Epithelial cell of esophagus (primary cell): ENCODE data around the gene RXFP3.

DNA sequence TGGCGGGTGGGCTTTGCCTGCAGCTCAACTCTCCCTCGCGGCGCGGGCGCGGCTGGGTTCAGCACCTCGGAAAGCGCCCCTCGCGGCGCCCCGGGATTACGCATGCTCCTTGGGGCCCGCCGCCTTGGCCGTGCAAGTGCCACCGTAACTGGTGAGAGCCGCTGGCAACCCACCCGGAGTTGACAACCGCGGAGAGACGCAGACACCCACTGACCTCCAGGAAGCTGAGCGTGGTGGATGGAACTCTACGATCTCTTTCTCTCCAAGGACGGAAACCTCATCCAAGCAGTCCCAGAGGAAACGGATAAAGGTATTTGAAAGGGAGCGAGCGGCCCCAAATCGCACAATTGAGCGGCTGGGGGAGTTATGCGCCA is at the start of gene RXFP3:
Gene RXFP3 (plus strand): TSS at position 359 of the 374 bp plus-strand sequence.
- RRBS = 1% methylated on average over 7 of the region's 32 CpGs

GRCh38 chr5:33996486-33997211 is 11.2 kb downstream of the AMACR start:
- RRBS = no CpG with 5 or more reads among the region's 5 CpGs

DNA sequence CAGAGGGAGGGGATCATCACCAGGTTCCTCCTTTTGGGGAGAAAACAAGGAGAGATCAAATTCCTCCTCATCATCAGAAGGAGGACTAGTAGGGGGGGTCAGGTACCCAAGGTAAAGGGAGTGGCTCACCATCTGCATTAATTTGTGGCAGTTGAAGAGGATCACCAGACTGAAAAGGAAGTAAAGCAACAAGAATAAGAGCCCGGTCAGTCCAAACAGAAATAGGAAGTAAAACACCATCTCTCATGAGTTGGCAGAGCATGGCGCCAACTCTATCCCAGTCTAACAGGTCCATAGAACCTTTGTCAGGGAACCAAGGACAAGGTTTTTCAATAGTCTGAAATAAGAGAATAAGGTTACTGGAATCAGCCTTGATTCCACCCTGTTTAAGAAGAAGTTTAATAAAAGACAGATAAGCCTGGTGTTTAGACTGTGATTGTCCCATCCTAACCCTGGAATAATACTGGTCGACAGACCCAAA is 189.0 kb upstream of the RAI14 start:
- RRBS = no CpG with 5 or more reads among the region's 3 CpGs

DNA sequence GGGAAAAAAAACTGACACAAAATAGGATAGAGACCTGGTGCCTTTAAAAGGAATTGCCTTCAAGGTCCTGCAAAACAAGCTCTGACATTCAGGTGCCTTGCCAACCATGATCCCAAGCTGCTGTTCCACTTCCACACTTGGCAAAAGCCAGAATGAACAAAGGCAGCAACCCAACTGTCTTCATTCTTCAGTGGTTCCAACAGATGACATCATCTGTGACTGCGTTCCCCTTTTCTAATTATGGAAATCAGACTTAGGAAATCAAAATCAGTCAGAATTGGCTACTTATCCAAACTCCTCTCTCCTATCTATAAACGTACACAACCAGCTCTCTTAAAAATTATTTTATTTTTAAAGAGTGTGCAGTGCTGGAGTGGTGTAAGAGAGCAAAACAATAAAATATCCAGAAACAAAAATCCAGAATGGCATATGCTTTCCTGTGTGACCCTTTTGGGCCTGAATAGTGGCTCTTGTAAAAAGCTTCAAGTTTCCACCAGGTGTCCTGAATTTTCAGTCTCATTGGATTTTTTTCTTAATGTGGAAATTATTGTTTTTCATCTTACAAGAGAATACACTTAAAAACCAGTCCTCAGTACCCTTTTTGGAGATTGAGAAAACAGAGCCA is 103.8 kb upstream of the RAI14 start:
- RRBS = no CpG with 5 or more reads among the region's 2 CpGs

- RRBS = no CpG with 5 or more reads among the region's 2 CpGs
Observed at GRCh38 chr5:34621600-34622198, 34.4 kb upstream of the RAI14 start.

DNA sequence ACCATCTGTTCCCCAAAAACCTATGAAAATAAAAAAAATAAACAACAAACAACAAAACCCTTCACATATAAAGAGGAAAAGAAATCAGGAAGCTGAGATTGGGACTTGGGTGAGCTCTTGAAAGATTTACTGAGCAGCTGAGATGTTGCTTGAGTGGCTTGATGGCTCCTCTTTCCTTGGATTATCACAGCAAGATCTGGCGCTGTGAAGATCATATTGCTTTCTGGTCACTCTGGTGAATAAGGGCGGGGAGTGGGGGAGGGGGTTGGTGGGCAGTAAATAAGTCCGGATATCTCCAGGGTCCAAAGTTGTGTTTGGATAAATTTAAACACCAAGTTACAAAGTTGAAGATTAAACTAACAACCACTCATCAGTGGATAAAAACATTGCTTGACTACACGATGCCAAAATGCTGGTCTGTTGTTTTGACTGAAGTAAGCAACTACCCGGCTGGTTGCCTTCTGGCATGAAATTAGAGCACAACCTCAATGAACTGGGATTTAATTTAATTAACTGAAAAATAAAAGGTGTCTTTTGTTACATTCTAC is 86.5 kb upstream of the AGXT2 start:
- RRBS = no CpG with 5 or more reads among the region's 5 CpGs

GRCh38 chr5:35188243-35188655 is 42.0 kb downstream of the PRLR start:
- RRBS = no CpG with 5 or more reads among the region's 7 CpGs

- RRBS = no CpG with 5 or more reads among the region's 2 CpGs
Observed at GRCh38 chr5:35642926-35643586, 25.4 kb downstream of the SPEF2 start.

DNA sequence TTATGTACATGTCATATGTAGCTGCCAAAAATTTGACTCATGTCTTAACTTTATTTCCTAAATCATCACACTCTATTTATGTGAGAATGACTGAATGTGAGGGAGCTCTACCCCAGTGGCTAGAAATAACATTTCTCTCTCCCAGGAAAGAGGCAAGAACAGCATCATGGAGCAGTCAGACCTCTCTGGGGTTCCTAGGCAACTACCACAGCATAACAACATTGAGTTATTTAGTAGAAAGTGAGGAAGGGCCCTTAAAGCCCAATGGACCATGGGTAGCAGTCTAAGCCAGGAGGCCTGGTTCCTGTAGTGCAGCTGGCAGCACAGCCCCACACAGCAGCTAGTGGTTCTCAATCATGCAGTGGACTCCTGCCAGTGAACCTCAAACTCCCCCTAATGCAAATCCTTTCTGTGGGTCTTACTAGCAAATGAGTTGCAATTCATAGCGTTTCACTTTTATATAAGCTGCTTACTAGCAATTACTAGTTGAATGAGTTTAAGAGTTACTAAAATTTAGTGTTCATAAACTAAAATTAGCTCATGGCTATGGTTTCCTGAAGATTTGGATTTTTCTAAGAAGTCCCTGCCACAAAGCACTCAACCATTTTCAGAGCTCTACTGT is 55.4 kb downstream of the SPEF2 start:
- RRBS = no CpG with 5 or more reads among the region's 1 CpG

DNA sequence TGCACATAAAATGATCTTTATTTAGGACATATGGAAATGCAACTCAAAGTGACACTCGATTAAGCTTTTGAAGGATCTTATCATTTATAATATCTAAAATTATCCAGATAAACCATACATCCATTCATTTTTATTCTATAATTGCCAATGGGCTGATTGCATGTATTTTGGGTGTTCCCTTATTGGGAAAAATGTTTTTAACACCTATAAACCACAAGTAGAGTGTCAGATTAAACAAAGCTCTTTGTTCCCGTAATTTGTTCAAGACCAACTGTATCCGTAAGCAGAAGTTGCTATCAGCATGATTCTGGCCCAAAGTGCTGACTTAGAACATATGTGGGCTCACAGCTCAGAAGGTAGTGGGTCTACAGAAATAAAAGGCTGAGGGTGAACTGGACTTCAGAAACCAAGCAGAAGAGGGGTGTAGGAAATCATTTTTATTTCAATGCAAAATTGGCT is 23.5 kb upstream of the IL7R start:
- RRBS = no CpG with 5 or more reads among the region's 3 CpGs

DNA sequence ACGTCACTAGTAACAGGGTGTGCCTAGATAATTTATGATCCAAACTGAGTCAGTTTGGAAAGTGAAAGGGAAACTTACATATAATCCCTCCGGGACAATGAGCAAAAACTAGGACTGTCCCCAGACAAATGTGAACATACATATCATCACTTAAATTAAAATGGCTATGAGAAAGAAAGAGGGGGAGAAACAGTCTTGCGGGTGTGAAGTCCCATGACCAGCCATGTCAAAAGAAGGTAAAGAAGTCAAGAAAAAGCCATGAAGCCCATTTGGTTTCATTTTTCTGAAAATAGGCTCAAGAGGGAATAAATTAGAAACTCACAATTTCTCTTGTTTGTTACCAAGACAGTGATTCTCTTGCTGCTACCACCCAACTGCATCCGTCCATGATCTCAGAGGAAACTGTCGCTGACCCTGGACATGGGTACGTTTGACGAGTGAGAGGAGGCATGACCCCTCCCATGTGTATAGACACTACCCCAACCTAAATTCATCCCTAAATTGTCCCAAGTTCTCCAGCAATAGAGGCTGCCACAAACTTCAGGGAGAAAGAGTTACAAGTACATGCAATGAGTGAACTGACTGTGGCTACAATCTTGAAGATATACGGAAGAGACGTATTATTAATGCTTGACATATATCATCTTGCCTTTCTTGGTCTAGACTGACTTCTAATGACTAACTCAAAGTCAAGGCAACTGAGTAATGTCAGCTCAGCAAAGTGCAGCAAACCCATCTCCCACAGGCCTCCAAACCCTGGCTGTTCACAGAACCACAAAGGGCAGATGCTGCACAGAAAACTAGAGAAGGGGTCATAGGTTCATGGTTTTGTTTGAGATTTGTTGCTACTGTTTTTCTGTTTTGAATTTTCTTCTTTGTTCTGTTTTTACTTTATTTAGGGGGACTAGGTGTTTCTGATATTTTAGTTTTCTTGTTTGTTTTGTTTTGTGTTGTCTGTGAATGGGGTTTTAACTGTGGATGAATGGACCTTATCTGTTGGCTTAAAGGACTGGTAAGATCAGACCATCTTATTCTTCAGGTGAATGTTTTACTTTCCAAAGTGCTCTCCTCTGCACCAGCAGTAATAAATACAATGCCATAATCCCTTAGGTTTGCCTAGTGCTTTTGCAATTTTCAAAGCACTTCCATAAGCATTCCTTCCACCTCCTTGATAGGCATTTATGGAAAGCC is 20.8 kb downstream of the IL7R start:
- RRBS = no CpG with 5 or more reads among the region's 9 CpGs

DNA sequence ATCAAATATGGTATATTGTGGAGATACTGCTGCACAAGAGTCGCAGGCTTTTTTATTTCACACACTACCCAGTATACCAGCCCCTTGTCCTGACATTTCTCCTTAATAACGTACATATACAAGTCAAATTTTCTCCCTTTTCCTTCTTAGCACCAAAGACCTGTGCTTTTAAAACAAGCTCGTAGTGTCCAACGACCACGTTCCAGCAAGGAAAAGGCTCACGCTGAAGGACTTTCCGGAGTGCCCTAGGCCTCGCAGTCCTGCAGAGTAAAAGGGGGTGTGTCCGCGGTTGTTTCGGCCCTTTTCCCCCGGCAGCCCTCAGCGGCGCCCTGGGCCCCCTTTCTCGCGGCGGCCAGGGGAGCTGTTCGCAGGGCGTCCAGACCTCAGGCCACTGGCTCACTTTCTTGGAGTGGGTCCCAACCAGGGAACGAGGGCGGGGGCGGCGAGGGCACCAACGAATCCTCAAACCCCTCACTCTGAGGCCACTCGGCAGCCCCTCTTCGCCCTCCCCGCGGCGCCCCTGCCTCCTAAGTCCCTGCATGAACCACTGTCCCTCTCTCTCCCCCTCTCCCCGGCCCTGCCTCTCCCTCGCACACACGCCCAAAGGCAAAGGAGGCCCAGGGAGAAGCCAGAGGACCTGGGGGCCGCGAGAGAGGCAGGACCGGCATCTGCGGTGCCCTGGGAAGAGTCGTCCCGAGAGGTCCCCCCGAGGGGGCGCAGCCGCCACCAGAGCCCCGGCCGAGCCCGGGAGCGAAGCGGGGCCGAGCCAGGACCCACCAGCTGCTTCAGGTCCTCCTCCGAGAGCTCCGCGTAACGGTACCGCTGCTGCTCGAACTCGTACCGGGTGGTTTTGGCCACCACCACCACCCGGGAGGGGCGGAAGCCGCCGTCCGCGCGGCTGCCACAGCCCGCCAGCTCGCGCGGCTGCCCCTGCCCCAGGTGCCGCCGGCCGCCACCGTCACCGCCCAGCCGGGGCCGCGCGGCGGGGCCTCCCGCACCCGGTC is 701 bp downstream of the NADK2 start:
- RRBS = 1% methylated on average over 42 of the region's 78 CpGs

- RRBS = no CpG with 5 or more reads among the region's 5 CpGs
Observed at GRCh38 chr5:36383861-36384437, 82.2 kb upstream of the RANBP3L start.

- RRBS = no CpG with 5 or more reads among the region's 9 CpGs
Observed at GRCh38 chr5:36607906-36608625, 1.7 kb downstream of the SLC1A3 start.

DNA sequence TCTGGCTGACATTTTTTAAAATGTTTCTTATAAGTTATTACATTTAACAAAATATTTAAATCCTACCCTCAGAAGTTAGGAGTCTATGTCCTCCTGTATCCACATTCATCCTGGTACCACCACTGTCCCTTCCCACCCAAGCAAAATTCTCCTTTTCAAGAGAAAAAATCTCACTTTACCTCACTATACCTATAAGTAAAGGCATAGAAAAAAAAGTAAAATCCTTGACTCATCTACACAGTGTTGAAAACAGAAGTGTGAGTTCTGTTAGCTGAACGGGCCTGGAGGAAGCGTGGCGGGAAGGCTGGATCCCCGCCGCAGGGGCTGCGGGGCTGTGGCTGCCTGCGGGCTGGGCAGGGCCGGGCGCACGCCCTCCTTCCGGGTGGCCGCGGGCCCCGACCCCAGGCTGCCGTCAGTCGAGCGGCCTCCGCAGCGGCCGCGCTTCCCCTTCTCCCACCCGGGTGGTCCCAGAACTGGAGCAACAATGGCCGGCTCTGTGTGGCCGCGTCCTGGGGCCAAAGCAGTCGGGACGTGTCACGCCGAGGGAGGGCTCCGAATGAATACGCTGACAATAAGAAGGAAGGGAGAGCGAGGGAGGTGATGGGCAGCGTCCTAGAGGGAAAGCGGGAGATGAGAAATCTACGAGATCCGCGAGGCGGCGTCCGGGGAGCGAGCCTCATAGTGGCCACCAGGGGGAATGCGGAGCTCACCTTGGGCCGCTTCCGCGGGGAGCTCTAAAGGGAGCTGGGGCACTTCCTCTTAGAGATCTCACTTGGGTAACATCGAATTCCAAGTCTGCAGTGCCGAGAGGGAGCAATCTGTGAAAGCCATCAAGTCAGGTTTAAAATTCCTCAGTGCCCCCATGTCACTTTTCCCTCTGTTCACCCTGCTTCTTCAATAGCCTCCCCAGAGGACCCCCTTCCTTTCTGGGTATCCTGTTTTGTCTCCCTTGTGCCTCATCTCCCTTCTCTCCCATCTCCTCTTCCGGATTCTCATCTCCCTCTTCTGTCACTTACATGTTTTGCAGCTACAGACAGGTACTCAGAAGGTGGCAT is 83.8 kb downstream of the SLC1A3 start:
- RRBS = 1% methylated on average over 10 of the region's 48 CpGs

GRCh38 chr5:36744413-36745183 is 132.0 kb upstream of the NIPBL start:
- RRBS = 3% methylated on average over 7 of the region's 44 CpGs

DNA sequence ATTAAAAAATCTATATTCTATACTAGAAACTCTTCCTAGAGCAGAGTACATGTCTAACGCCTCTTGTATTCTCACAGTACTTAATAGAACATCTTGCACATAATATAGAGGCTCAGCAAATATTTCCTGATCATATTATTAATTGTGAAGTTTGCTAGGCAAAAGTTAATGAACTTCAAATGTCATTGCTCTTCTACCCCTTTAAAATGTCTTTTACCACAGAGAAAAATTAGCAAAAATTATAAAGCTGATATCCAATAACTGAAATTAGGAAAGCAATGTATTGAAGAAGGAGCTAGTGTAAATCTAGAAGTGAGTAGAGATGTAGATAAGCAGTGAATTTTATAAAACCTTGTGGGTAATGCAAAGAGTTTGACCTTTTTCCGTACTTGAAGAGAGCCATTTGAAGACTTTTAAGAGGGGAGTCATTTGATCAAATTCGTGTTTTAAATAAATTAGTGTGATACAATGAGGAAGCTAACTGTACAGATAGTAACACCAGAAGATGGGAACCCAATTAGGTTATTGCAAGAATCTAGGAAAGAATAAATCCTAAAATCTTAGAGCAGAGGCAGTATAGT is 35.1 kb downstream of the NIPBL start:
- RRBS = no CpG with 5 or more reads among the region's 3 CpGs

GRCh38 chr5:36975622-36976543 is 99.3 kb downstream of the NIPBL start:
- RRBS = no CpG with 5 or more reads among the region's 10 CpGs

DNA sequence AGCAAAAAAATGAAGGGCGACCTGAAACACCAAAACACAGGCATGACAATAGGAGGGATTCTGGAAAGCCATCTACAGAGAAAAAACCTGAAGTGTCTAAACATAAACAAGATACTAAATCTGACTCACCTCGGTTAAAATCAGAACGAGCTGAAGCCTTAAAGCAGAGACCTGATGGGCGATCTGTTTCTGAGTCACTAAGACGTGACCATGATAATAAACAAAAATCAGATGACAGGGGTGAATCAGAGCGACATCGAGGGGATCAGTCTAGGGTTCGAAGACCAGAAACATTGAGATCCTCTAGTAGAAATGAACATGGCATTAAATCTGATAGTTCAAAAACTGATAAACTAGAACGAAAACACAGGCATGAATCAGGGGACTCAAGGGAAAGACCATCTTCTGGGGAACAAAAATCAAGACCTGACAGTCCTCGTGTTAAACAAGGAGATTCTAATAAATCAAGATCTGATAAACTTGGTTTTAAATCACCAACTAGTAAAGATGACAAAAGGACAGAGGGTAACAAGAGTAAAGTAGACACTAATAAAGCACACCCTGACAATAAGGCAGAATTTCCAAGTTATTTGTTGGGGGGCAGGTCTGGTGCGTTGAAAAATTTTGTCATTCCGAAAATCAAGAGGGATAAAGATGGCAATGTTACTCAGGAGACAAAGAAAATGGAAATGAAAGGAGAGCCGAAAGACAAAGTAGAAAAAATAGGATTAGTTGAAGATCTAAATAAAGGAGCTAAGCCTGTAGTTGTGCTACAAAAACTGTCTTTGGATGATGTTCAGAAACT is 109.1 kb downstream of the NIPBL start:
- RRBS = no CpG with 5 or more reads among the region's 13 CpGs